K562 (cell line): ENCODE measurements around the gene RPLP2.

- RAMPAGE, long total RNA, result no peak
- RRBS, result 94% methylated on average over 9 of the region's 60 CpGs
PRO-cap:
- standard, result no peak
- CoPRO, capped RNA only, 2 experiments, result no peak in any of the 2 experiments
- CoPRO, capped and uncapped RNA, 2 experiments, result no peak in any of the 2 experiments
- CoPRO, uncapped RNA only, 2 experiments, result no peak in any of the 2 experiments
CAGE:
- cytosol, long polyA plus RNA, result no peak
- long polyA plus RNA, result no peak
- nucleolus, long total RNA, result no peak
- nucleus, long polyA plus RNA, result no peak
Observed at GRCh38 chr11:791520-792644, 2.0 kb upstream of the CEND1 start.

GRCh38 chr11:795892-796620 lies 2.0 kb downstream of the SLC25A22 start:
- RAMPAGE, long total RNA, result no peak
- RRBS, result 100% methylated on average over 1 of the region's 25 CpGs
PRO-cap:
- standard, result bidirectional peak, plus-strand start at chr11:796352, minus-strand start at chr11:796206
- CoPRO, capped RNA only, 2 experiments, result no peak in any of the 2 experiments
- CoPRO, capped and uncapped RNA, 2 experiments, result peak in 1 of 2 experiments; most common plus-strand start chr11:796356 (in 1); most common minus-strand start chr11:796204 (in 1)
- CoPRO, uncapped RNA only, 2 experiments, result no peak in any of the 2 experiments
CAGE:
- cytosol, long polyA plus RNA, result no peak
- long polyA plus RNA, result no peak
- nucleolus, long total RNA, result no peak
- nucleus, long polyA plus RNA, result no peak

DNA sequence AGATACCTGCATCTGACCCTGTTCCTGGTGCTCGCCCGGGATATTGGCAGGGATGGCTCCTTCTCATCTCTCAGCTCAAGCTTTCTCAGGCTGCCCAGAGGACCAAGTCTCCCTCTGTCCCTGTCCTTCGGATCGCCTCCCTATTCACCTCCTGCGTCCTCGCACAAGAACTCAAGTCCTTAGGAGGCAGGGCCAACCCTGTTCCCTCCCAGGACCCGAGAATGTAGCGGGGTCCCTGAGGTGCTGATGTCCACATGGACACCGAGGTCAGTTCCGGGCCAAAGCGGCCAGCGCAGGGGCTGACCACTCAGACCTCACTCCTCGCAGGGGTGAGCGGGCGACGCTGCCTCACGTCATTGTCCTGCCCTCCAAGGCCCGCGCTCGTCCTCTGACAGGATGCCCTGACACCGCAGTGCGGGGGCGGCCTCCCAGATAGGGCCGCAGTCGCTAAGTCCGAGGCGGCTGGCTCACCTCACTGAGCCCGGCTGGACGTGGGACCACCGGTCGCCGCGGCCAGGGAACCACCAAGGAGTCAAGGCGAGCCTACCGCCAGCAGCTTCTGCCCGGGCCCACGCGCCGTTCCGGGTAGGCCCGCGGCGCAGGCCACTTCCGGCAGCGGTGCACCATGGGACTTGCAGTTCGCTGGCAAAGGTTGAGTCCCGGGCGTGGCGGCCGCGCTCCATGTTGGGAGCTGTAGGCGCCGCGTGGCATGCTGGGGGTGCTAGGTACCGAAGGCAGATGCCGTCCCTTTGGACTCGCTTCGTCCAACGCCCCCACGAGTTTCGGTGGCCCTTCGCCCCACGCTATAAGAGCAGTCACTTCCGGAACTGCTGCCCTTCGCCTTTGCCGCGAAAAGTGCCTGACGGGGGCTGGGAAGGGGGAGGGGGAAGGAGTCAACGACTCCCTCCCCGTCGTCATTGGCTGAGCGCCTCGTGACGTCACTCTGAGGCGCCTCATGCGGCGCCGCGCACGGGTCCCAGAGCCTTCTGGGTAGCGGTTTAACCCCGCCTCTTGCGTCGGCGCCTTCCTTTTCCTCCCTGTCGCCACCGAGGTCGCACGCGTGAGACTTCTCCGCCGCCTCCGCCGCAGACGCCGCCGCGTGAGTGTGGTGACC lies at the start of gene RPLP2:
Gene RPLP2, plus strand, starts transcription at position 1,027 of the 1,114 bp plus-strand sequence.
- RAMPAGE, long total RNA, result start-site peak on the minus strand centred at position 583 of the sequence, 70 bp wide, 97 and 56 reads in 2 replicates; start-site peak on the plus strand centred at position 1,038 of the sequence, 101 bp wide, 12,714 and 3,645 reads in 2 replicates
- RRBS, result 9% methylated on average over 15 of the region's 98 CpGs
PRO-cap:
- standard, result bidirectional peak, plus-strand start at position 317 of the sequence, minus-strand start at position 331 of the sequence; bidirectional peak, plus-strand start at position 441 of the sequence, minus-strand start at position 390 of the sequence; bidirectional peak, plus-strand start at position 655 of the sequence, minus-strand start at position 561 of the sequence; bidirectional peak, plus-strand start at position 1,028 of the sequence, minus-strand start at position 857 of the sequence
- CoPRO, capped RNA only, 2 experiments, result peak in 2 of 2 experiments; most common plus-strand start position 1,028 of the sequence (in 2); most common minus-strand start position 561 of the sequence (in 2)
- CoPRO, capped and uncapped RNA, 2 experiments, result peak in 2 of 2 experiments; most common plus-strand start position 648 of the sequence (in 2); most common minus-strand start position 561 of the sequence (in 2)
- CoPRO, uncapped RNA only, 2 experiments, result peak in 1 of 2 experiments; most common plus-strand start position 310 of the sequence (in 1); most common minus-strand start position 225 of the sequence (in 1)
CAGE:
- cytosol, long polyA plus RNA, result start-site peak on the plus strand centred at position 1,034 of the sequence, 112 bp wide, 18,197 and 13,066 reads in 2 replicates
- long polyA plus RNA, result start-site peak on the plus strand centred at position 1,033 of the sequence, 111 bp wide, 12,020 and 15,336 reads in 2 replicates
- nucleolus, long total RNA, result no peak
- nucleus, long polyA plus RNA, result start-site peak on the minus strand centred at position 567 of the sequence, 46 bp wide, 96 and 50 reads in 2 replicates; start-site peak on the minus strand centred at position 854 of the sequence, 141 bp wide, 23 and 25 reads in 2 replicates; start-site peak on the plus strand centred at position 1,033 of the sequence, 111 bp wide, 8,298 and 3,352 reads in 2 replicates

- RAMPAGE, long total RNA, result no peak
- RRBS, result no CpG with 5 or more reads among the region's 14 CpGs
PRO-cap:
- standard, result no peak
- CoPRO, capped RNA only, 2 experiments, result no peak in any of the 2 experiments
- CoPRO, capped and uncapped RNA, 2 experiments, result no peak in any of the 2 experiments
- CoPRO, uncapped RNA only, 2 experiments, result no peak in any of the 2 experiments
CAGE:
- cytosol, long polyA plus RNA, result no peak
- long polyA plus RNA, result no peak
- nucleolus, long total RNA, result no peak
- nucleus, long polyA plus RNA, result no peak
Observed at GRCh38 chr11:820431-820965, 1.8 kb downstream of the PNPLA2 start.

- RAMPAGE, long total RNA, result no peak
- RRBS, result no CpG with 5 or more reads among the region's 29 CpGs
PRO-cap:
- standard, result no peak
- CoPRO, capped RNA only, 2 experiments, result no peak in any of the 2 experiments
- CoPRO, capped and uncapped RNA, 2 experiments, result no peak in any of the 2 experiments
- CoPRO, uncapped RNA only, 2 experiments, result no peak in any of the 2 experiments
CAGE:
- cytosol, long polyA plus RNA, result no peak
- long polyA plus RNA, result no peak
- nucleolus, long total RNA, result no peak
- nucleus, long polyA plus RNA, result no peak
Observed at GRCh38 chr11:821873-822899, 3.5 kb downstream of the PNPLA2 start.

GRCh38 chr11:836044-836511 lies 3.3 kb downstream of the CD151 start:
- RAMPAGE, long total RNA, result no peak
- RRBS, result no CpG with 5 or more reads among the region's 15 CpGs
PRO-cap:
- standard, result no peak
- CoPRO, capped RNA only, 2 experiments, result no peak in any of the 2 experiments
- CoPRO, capped and uncapped RNA, 2 experiments, result no peak in any of the 2 experiments
- CoPRO, uncapped RNA only, 2 experiments, result no peak in any of the 2 experiments
CAGE:
- cytosol, long polyA plus RNA, result no peak
- long polyA plus RNA, result no peak
- nucleolus, long total RNA, result no peak
- nucleus, long polyA plus RNA, result no peak

DNA sequence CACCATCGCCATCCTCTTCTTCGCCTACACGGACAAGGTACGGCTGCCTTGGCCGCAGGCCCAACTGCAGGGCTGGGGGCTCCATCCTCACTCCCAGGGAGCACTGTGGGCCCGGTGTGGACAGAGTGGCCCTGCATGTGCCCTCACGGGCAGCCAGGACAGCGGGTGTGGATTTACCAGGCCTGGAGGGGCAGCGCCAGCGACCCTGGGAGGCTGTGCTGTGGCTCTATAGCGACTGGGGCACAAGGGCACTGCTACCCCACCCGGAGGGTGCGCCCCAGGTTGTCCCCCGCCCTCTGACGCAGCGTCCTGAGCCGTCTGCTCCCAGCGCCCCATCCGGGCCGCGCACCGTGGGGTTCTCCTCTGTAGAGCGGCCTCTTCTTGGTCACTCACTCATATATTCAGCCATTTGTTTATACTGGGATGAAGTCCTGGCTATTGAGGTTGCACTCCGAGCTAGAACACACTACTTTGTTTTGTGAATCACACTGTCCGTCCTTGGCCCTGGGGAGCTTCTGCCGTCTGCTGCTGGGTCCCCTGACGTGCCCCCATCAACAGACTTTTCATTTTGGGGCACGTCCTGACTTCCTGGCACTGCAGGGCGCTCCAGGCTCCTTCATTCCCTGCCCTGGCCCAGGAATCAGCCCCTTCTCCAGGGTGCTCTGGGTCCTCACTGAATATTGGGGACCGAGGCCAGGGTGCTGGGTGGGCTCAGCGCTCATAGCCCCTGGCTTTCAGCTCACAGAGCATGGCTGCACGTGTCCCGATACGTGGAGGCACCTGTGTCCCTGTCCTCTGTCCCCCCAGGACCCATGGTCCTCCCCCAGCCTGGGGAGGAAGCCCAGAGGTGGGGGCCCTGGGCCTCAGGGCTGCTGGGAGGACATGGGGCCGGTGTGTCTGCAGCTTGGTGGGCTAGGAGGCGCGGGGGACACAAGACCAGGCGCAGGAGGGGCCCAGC lies 22.1 kb downstream of the TSPAN4 start:
- RAMPAGE, long total RNA, result no peak
- RRBS, result 74% methylated on average over 11 of the region's 38 CpGs
PRO-cap:
- standard, result no peak
- CoPRO, capped RNA only, 2 experiments, result no peak in any of the 2 experiments
- CoPRO, capped and uncapped RNA, 2 experiments, result no peak in any of the 2 experiments
- CoPRO, uncapped RNA only, 2 experiments, result peak in 2 of 2 experiments; most common plus-strand start position 237 of the sequence (in 1); most common minus-strand start position 137 of the sequence (in 1)
CAGE:
- cytosol, long polyA plus RNA, result no peak
- long polyA plus RNA, result no peak
- nucleolus, long total RNA, result no peak
- nucleus, long polyA plus RNA, result no peak

DNA sequence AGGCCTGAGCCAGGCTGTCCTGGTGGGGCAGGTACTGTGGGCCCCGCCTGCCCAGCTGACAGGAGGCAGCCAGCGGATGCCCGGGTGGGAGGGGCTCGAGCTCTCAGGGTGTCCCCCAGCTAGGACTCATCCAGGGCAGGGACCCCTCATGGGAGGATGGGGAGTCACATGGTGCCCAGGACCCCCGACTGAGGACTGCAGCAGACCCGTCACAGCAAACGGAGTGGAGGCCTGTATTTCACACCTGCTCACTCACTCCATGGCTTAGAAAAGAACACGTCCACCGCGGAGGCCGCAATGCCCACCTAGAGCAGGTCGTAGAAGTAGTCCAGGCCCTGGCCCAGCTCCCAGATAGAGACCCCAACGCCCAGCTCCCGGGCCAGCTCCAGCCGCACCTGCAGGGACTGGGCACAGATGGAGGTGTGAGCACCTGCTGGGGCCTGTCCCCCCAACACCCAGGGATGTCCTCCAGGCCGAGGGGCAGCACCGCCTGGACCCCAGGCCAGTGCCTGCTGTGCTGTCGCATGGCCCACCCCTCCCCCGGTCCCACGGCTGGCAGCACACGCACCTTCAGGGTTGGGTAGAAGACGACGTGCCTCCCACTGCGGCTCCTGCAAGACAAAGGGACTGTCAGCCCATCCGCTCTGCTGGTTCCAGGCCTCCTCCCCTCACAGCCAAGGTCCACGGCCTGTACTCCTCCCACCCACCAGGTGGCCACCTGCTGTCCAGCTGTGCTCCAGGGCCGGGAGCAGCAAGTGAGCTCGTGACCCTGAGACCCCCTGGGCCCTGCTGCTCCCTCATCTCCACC lies 27.1 kb downstream of the TSPAN4 start:
- RAMPAGE, long total RNA, result no peak
- RRBS, result no CpG with 5 or more reads among the region's 28 CpGs
PRO-cap:
- standard, result no peak
- CoPRO, capped RNA only, 2 experiments, result no peak in any of the 2 experiments
- CoPRO, capped and uncapped RNA, 2 experiments, result no peak in any of the 2 experiments
- CoPRO, uncapped RNA only, 2 experiments, result peak in 2 of 2 experiments; most common plus-strand start position 464 of the sequence (in 1); most common minus-strand start position 266 of the sequence (in 1)
CAGE:
- cytosol, long polyA plus RNA, result no peak
- long polyA plus RNA, result no peak
- nucleolus, long total RNA, result no peak
- nucleus, long polyA plus RNA, result no peak

- RAMPAGE, long total RNA, result no peak
- RRBS, result no CpG with 5 or more reads among the region's 16 CpGs
PRO-cap:
- standard, result no peak
- CoPRO, capped RNA only, 2 experiments, result no peak in any of the 2 experiments
- CoPRO, capped and uncapped RNA, 2 experiments, result no peak in any of the 2 experiments
- CoPRO, uncapped RNA only, 2 experiments, result no peak in any of the 2 experiments
CAGE:
- cytosol, long polyA plus RNA, result no peak
- long polyA plus RNA, result no peak
- nucleolus, long total RNA, result no peak
- nucleus, long polyA plus RNA, result no peak
Observed at GRCh38 chr11:919037-919707, 6.5 kb upstream of the AP2A2 start.

- RAMPAGE, long total RNA, result no peak
- RRBS, result no CpG with 5 or more reads among the region's 8 CpGs
PRO-cap:
- standard, result no peak
- CoPRO, capped RNA only, 2 experiments, result no peak in any of the 2 experiments
- CoPRO, capped and uncapped RNA, 2 experiments, result no peak in any of the 2 experiments
- CoPRO, uncapped RNA only, 2 experiments, result no peak in any of the 2 experiments
CAGE:
- cytosol, long polyA plus RNA, result no peak
- long polyA plus RNA, result no peak
- nucleolus, long total RNA, result no peak
- nucleus, long polyA plus RNA, result no peak
Observed at GRCh38 chr11:927842-928468, 2.3 kb downstream of the AP2A2 start.

- RAMPAGE, long total RNA, result no peak
- RRBS, result no CpG with 5 or more reads among the region's 14 CpGs
PRO-cap:
- standard, result no peak
- CoPRO, capped RNA only, 2 experiments, result no peak in any of the 2 experiments
- CoPRO, capped and uncapped RNA, 2 experiments, result no peak in any of the 2 experiments
- CoPRO, uncapped RNA only, 2 experiments, result no peak in any of the 2 experiments
CAGE:
- cytosol, long polyA plus RNA, result no peak
- long polyA plus RNA, result no peak
- nucleolus, long total RNA, result no peak
- nucleus, long polyA plus RNA, result no peak
Observed at GRCh38 chr11:931173-932053, 5.7 kb downstream of the AP2A2 start.

GRCh38 chr11:960685-961941 lies 35.4 kb downstream of the AP2A2 start:
- RAMPAGE, long total RNA, result no peak
- RRBS, result no CpG with 5 or more reads among the region's 32 CpGs
PRO-cap:
- standard, result no peak
- CoPRO, capped RNA only, 2 experiments, result no peak in any of the 2 experiments
- CoPRO, capped and uncapped RNA, 2 experiments, result no peak in any of the 2 experiments
- CoPRO, uncapped RNA only, 2 experiments, result no peak in any of the 2 experiments
CAGE:
- cytosol, long polyA plus RNA, result no peak
- long polyA plus RNA, result no peak
- nucleolus, long total RNA, result no peak
- nucleus, long polyA plus RNA, result no peak

- RAMPAGE, long total RNA, result no peak
- RRBS, result no CpG with 5 or more reads among the region's 60 CpGs
PRO-cap:
- standard, result no peak
- CoPRO, capped RNA only, 2 experiments, result no peak in any of the 2 experiments
- CoPRO, capped and uncapped RNA, 2 experiments, result no peak in any of the 2 experiments
- CoPRO, uncapped RNA only, 2 experiments, result no peak in any of the 2 experiments
CAGE:
- cytosol, long polyA plus RNA, result no peak
- long polyA plus RNA, result no peak
- nucleolus, long total RNA, result no peak
- nucleus, long polyA plus RNA, result no peak
Observed at GRCh38 chr11:975056-975825, 49.6 kb downstream of the AP2A2 start.

- RAMPAGE, long total RNA, result no peak
- RRBS, result 1% methylated on average over 1 of the region's 20 CpGs
PRO-cap:
- standard, result no peak
- CoPRO, capped RNA only, 2 experiments, result no peak in any of the 2 experiments
- CoPRO, capped and uncapped RNA, 2 experiments, result no peak in any of the 2 experiments
- CoPRO, uncapped RNA only, 2 experiments, result no peak in any of the 2 experiments
CAGE:
- cytosol, long polyA plus RNA, result no peak
- long polyA plus RNA, result no peak
- nucleolus, long total RNA, result no peak
- nucleus, long polyA plus RNA, result no peak
Observed at GRCh38 chr11:1081566-1081904, 45.0 kb upstream of the MUC6 start.

- RAMPAGE, long total RNA, result no peak
- RRBS, result no CpG with 5 or more reads among the region's 12 CpGs
PRO-cap:
- standard, result no peak
- CoPRO, capped RNA only, 2 experiments, result no peak in any of the 2 experiments
- CoPRO, capped and uncapped RNA, 2 experiments, result no peak in any of the 2 experiments
- CoPRO, uncapped RNA only, 2 experiments, result no peak in any of the 2 experiments
CAGE:
- cytosol, long polyA plus RNA, result no peak
- long polyA plus RNA, result no peak
- nucleolus, long total RNA, result no peak
- nucleus, long polyA plus RNA, result no peak
Observed at GRCh38 chr11:1094446-1095512, 58.3 kb upstream of the MUC6 start.

- RAMPAGE, long total RNA, result no peak
- RRBS, result 6% methylated on average over 3 of the region's 28 CpGs
PRO-cap:
- standard, result no peak
- CoPRO, capped RNA only, 2 experiments, result no peak in any of the 2 experiments
- CoPRO, capped and uncapped RNA, 2 experiments, result no peak in any of the 2 experiments
- CoPRO, uncapped RNA only, 2 experiments, result no peak in any of the 2 experiments
CAGE:
- cytosol, long polyA plus RNA, result no peak
- long polyA plus RNA, result no peak
- nucleolus, long total RNA, result no peak
- nucleus, long polyA plus RNA, result no peak
Observed at GRCh38 chr11:1103176-1103900, 54.4 kb upstream of the MUC5AC start.